ENCODE results near the genes SMIM33 and SLC4A9.

GRCh38 chr5:139378940-139379595, 4.0 kb downstream of the SLC23A1 start:
- PRO-cap, result no peak
- RRBS, result no CpG with 5 or more reads among the region's 16 CpGs

DNA sequence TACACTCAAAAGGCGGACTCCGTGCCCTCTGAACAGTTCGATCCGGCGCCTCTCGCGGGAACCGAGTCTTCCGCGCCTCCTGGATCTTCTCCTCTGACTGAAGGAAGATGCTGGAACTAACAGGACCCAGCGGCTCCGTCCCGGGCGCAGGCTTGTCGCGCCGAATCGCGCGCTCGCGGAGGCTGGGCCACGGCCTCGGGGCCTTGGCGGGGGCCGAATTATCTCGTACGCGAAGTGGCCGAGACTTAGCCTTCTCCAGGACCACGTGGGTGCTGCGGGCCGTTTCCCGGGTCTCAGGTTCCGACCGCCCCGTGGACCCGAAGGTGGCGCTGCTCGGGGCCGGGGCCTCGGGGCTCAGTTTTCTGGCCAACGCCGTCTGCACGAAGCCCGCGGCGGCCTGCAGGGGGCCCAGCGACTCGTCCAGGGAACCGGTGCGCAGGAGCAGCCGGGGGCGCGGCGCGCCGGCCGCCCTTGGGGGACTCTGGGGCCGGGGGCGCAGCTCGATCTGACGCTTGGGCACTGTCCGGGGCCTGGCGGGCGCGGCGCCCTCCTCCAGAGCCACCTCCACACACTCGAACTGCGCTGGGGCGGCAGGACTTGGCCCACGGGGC, 849 bp downstream of the PROB1 start:
- PRO-cap, result bidirectional peak, plus-strand start at position 438 of the sequence, minus-strand start at position 479 of the sequence
- RRBS, result 22% methylated on average over 28 of the region's 72 CpGs

GRCh38 chr5:139414376-139415003, 10.6 kb upstream of the SPATA24 start:
- PRO-cap, result no peak
- RRBS, result 53% methylated on average over 3 of the region's 9 CpGs

DNA sequence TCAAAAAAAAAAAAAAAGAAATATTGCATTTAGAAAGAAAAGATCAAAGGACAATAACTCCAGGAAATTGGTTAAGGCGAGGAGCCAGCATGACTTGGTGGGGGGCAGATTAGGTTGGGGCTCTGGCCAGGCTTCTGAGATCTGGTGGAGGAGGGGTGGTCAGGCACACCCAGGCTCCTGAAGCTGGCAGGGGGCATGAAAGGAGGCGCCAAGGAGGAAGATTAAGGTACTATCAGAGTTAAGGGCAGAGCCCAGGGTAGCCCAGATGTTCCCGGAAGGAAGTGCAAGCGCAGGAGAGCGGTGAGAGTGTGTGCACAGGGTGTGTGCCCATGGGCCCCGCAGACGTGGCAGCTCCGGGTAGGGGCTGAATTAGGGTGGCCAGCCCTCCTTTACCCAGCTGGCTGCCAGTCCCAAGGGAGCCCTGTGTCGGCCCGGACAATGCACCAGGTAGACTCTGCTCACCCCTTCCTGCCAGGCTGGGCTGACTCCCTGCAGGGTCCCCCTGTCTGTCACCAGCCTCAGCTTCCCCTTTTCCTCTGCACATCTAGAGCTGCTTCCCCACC, at the start of gene SMIM33:
SMIM33 (plus strand) TSS at position 321 of the 563 bp plus-strand sequence.
- PRO-cap, result no peak
- RRBS, result 58% methylated on average over 8 of the region's 10 CpGs

GRCh38 chr5:139475198-139475740, 4.5 kb downstream of the SMIM33 start:
- PRO-cap, result no peak
- RRBS, result 17% methylated on average over 1 of the region's 8 CpGs

- PRO-cap, result no peak
- RRBS, result no CpG with 5 or more reads among the region's 2 CpGs
Measured at GRCh38 chr5:139635554-139636747, 12.2 kb upstream of the CXXC5 start.

DNA sequence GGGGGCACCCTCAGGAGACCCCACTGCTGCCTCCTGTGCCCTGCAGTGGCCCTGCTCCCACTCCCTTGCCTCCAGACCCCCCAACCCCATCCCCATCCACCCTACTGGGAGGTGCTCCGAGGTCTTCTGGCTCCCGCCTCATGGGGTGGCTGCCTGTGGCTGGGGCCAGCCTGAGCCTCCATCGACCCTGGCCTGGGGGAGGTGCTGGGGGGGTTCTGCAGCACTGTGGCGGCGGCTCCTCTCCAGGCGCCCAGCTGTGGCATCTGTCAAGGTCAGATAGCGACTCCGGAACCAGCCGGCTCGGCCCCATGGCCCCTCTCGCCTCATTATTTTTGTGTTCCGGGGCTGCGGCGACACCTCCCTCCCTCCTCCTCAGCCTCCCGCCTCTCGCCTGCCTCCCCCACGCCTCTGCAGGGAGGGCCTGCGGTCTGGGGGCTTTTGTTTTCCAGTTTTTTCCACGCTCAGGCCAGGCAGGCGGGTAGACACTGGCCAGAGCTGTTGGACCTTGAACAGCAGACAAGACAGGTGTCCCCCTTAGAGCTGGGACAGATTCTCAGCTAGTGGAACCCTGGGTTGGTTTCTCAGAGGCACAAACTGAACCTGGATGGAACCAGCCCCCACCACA, 21.8 kb downstream of the CXXC5 start:
- PRO-cap, result no peak
- RRBS, result 55% methylated on average over 2 of the region's 20 CpGs

- PRO-cap, result no peak
- RRBS, result no CpG with 5 or more reads among the region's 19 CpGs
Measured at GRCh38 chr5:139677746-139678434, 29.7 kb downstream of the CXXC5 start.

- PRO-cap, result unidirectional peak, minus-strand start at chr5:139711357
- RRBS, result 1% methylated on average over 37 of the region's 99 CpGs
Measured at GRCh38 chr5:139710669-139711694, 62.8 kb downstream of the CXXC5 start.

DNA sequence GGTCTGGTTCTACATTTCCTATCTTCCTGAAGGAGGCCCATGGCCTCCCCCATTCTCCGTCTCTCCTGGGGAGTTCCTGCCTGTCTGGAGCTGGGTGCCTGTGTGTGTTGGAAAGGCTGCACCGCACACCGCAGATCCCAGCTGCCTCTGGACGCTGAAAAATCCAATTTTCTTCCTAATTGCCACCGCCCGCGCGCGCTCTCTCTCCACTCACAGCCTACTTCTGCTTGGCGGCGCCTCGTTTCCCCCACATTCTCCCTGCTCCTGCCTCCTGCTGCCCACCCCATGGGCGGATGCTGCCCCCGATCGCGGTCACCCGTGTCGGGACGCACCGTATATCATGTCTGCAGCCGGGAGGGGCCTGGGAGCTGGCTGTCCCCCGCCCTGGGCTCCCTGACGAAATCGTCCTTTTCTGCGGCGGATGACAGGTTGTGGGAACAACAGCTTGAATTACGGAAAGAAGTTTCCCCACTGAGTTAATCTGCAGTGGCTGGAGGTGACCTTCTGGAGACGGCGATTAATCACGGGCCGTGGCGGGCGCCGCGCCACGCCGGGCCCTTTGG, 36.4 kb upstream of the PSD2 start:
- PRO-cap, result no peak
- RRBS, result no CpG with 5 or more reads among the region's 37 CpGs

GRCh38 chr5:140013966-140014540, 29.0 kb downstream of the NRG2 start:
- PRO-cap, result no peak
- RRBS, result no CpG with 5 or more reads among the region's 10 CpGs

DNA sequence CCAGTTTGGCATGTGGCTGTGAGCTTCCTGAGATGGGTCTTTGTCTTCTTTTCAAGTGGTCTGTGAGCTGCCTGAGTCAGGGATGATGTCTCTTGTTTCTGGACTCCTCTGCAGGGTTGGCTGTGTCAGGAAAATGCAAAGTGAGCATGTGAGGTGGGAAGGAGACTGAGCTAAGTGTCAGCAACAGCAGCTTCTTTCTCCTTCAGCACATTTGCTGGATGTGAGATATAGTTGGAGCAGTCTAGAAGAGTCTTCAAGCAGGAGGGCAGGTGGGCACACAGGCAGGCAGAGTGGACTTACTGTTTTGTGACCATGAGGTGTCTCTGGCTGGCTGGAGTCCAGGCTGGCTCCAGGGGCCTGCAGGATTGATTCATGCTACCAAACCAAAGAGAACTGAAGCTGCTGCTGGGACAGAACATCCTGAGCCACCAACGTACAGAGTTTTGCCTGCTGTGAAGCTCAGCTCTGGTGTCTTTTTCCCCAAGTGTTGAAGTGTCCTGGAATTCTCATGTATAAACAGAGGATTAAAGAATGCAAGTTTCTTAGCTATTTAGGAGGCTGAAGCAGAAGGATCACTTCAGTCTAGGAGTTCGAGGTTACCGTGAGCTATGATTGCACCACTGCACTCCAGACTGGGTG, 45.6 kb downstream of the CYSTM1 start:
- PRO-cap, result no peak
- RRBS, result no CpG with 5 or more reads among the region's 3 CpGs

GRCh38 chr5:140222379-140222883, 47.4 kb downstream of the CYSTM1 start:
- PRO-cap, result no peak
- RRBS, result no CpG with 5 or more reads among the region's 1 CpG

- PRO-cap, result no peak
- RRBS, result no CpG with 5 or more reads among the region's 29 CpGs
Measured at GRCh38 chr5:140244354-140245900, 58.0 kb downstream of the PFDN1 start.

DNA sequence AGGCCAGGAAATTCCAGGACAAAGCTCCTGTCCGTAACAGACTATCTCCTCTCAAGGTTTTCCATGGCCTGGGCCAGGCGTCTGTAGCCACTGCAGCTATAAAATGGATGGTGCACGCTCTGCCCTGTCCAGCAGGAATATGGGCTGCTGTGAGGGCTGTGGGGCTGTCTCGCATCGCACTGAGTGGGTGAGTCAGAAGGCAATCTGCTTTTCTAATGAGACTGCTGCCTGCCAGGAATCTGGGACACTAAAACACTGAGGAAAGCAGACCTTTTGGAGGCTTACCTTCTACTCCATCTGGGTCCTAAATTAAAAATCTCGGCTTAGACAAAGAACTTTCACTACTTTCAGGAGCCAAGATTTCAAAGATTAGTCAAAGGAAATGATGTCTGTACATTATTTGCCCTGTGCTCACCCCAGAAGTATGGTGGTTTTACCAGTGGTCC, 56.5 kb downstream of the PFDN1 start:
- PRO-cap, result no peak
- RRBS, result no CpG with 5 or more reads among the region's 6 CpGs

DNA sequence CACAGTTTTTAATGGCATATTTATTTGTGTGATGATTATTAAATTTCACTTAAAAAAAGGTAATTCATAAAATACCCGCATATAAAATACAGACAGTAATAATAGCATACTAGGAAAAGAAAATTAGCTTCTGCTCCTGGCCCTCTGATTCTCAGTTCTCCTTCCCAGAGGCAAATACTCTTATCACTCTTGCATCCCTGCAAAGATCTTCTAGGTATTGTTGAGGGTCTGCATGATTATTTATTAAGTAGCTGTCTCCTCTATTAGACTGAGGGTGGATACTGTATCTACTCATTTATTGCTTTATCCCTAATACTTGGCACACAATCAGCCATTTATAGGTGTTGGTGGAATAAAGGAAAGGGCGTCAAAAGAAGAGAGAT, 14.5 kb upstream of the PFDN1 start:
- PRO-cap, result no peak
- RRBS, result no CpG with 5 or more reads among the region's 2 CpGs

DNA sequence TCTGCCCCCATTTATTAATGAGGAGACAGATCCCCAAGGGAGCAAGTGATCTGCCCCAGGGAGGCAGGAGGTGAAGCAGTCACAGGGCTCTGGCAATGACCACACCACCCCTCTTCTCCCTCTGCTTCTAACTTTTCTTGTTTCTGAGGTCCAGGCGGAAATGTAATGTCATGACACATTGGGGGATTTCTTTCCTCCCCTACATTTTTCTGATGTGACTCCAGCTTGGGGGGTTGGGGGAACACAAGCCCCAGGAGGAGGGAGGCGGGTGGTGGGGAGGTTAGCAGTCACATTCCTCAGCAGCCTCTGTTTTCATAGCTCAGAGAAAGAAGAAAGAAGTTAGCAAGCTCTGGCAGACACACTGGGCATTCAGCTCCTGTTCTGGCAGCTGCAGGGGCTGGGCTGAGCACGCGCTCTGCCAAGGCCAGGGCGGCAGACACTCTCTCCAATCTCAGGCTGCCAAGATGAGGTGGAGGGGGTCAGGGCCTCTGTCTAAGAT, 19.9 kb upstream of the PFDN1 start:
- PRO-cap, result no peak
- RRBS, result no CpG with 5 or more reads among the region's 5 CpGs

GRCh38 chr5:140359836-140360366, at the start of gene SLC4A9:
TSS of gene SLC4A9 (plus strand) at chr5:140360194.
- PRO-cap, result no peak
- RRBS, result no CpG with 5 or more reads among the region's 2 CpGs

- PRO-cap, result no peak
- RRBS, result no CpG with 5 or more reads among the region's 1 CpG
Measured at GRCh38 chr5:140381443-140381647, 20.3 kb upstream of the ANKHD1 start.

- PRO-cap, result no peak
- RRBS, result no CpG with 5 or more reads among the region's 3 CpGs
Measured at GRCh38 chr5:140438144-140438795, 36.6 kb downstream of the ANKHD1 start.

All from kidney (tissue), 2 donors.